ENCODE measurements around the gene SERPINF1.

GRCh38 chr17:1456370-1456750, 328 bp upstream of the CRK start:
- PRO-cap, result bidirectional peak, plus-strand start at chr17:1456458, minus-strand start at chr17:1456267
- RAMPAGE, long total RNA, 2 experiments, result no peak in any of the 2 experiments

GRCh38 chr17:1487798-1488935, 4.3 kb downstream of the MYO1C start:
- PRO-cap, result bidirectional peak, plus-strand start at chr17:1488177, minus-strand start at chr17:1488071; bidirectional peak, plus-strand start at chr17:1488489, minus-strand start at chr17:1488483
- RAMPAGE, long total RNA, 2 experiments, result no peak in any of the 2 experiments

- PRO-cap, result no peak
- RAMPAGE, long total RNA, 2 experiments, result no peak in any of the 2 experiments
Measured at GRCh38 chr17:1488936-1489410, 3.5 kb downstream of the MYO1C start.

DNA sequence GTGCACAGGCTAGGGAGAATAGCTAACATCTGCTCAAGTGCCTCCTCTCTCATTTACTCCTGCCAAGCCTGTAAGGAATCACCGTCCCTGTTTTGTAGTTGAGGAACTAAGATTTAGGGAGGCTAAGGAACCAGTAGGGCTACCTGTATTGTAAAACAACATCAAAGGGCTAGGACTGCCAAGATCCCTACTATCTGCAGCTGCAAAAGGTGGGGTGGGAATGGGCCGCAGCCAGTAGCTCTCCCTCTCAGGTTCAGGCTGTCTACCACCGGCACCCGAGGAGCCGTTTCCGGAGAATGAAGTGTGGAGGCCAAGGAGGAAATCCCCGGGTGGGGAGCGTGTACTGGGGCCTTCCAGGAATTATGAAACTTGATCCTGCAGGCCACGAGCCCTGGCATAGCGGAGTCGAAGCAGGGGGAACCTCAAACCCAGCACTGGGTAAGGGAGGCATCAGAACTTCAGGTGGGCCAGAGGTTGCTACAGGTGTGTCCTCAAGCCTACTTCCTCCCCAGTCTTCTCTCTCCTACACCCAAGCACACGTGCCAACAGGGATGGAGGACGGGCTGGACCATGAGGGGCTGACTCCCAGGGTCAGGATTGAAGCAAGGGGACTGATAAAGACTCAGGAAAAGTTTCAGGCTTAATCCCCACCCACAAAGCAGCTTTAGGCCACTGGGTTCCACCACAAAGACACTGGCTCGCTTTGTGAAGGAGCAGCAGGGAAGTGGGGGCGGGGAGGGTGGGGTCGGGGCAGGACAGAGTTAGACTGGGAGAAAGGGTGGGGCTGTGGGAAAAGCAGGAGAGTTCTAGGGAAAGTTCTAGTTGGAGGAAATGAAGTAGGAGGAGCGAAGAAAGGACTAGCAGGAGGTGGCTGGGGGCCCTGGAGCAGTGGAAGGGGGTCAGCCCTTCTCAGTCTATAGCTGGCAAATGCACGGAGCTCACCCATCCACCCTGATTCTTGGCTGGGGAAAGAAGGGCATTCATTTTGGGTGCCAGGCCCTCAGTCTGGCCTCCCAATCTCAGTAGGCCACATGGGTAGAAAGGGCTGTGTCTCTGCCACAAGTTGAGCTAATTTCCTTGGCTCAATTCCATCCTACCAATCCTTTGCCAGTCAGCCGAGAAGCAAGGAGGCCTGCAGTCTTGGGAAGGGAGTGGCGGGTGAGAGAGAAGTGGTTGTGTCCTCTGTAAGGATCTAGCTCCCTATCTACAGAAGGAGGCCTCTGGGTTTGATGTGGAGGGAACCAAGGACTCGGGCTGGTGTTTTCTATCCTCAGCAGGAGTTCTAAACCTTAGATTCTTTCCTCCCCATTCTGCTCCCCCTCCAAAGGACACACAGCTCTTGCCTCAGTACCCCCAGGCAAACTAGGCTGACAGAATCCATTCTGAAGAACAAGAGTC, 4.8 kb downstream of the INPP5K start:
- PRO-cap, result unidirectional peak, plus-strand start at position 1,137 of the sequence
- RAMPAGE, long total RNA, 2 experiments, result no peak in any of the 2 experiments

GRCh38 chr17:1515185-1516393, 823 bp downstream of the INPP5K start:
- PRO-cap, result unidirectional peak, plus-strand start at chr17:1515886
- RAMPAGE, long total RNA, 2 experiments, result no peak in any of the 2 experiments

GRCh38 chr17:1526966-1527187, 10.5 kb upstream of the INPP5K start:
- PRO-cap, result no peak
- RAMPAGE, long total RNA, 2 experiments, result no peak in any of the 2 experiments

DNA sequence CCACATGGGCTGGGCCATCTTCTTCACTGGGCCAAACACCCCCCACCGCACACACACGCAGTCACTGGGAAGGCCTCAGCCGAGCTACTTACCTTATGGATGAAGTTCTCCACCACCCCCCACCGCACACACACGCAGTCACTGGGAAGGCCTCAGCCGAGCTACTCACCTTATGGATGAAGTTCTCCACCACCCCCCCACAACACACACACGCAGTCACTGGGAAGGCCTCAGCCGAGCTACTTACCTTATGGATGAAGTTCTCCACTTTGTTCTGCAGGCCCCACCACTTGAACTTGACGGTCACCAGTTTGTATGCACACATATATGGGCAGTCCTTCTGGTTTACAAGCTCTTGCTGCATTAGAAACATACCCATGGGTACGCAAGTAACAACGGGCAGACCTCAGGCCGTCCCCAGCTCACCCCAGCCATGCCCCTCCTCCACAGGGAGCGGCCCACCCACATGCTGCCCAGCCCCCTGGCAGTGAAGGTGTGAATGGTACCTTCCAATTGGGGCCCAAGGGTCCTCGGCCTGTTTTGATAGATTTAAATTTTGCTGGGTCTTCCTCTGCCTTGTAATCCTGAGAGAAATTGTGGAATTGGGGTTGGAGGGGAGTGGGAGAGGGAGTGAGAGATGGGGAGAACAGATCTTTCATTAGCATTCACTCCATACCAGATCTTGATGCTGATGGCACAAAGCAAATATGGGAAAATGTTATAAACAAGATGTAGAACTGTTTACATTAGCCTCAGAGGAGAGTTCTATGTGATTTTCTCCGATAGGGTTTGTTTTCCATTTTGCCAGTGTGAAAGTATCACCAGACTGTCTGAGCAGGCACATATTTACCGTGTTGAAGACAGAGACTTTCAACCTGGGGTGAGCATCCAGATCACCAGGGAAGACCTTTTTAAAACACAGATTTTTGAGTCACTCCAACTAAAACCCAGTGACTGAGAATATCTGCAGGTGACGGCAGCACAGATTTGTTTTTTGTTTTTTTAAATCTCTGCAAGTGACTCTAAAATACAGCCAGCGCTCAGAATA, 18.8 kb upstream of the INPP5K start:
- PRO-cap, result no peak
- RAMPAGE, long total RNA, 2 experiments, result start-site peak on the minus strand in 1 of 2 experiments, centred at position 311 of the sequence, 24 reads per replicate

DNA sequence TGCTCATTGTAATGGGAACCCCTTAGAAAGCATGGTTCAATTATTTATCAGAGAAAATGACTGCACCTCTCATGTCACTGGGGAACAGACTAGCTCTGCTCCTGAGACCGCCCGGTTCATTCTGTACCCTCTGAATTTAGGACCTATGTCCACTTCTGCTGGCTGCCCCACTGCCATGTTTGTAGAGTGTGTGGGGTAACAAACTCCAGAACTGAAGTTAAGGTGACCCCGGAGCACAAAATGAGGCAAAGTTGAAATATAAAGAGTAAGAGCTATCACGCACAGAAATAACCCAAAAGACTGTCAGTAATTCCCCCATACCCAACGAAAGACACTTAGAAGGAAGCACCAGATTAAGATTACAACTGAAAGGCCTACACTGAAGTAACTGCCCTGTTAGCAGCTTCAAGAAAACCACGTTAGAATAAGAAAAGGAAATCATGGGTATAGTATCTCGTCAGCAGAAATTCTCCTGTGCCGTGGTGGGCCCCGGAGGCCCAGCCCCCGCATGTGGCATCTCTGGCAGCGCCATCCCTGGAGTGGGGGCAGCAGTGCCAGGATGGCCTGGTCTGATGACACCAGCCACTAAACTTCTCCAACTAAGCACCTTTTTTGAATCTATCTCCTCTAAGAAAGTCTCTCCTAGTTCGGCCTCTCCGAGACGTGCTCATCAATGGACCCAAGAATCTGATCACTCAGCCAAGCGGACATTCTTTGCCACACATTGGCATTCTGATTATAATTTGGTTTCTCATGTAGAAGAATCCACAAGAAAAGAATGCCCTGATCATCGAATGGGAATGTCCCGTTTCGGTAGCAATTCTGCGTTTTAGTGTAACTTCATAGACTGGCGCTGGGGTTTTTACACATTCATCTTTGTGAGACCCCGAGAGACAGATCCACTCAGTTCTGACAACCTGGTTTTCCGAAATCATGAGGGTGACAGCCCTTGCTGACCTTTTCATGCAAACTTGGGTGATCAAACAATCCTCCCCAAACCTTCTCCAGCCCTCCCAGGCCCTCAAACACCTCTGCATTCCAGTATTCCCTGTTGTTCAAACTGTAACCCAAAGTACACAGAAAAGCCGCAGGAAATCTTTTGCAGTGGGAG, 18.7 kb downstream of the PITPNA start:
- PRO-cap, result no peak
- RAMPAGE, long total RNA, 2 experiments, result no peak in any of the 2 experiments

DNA sequence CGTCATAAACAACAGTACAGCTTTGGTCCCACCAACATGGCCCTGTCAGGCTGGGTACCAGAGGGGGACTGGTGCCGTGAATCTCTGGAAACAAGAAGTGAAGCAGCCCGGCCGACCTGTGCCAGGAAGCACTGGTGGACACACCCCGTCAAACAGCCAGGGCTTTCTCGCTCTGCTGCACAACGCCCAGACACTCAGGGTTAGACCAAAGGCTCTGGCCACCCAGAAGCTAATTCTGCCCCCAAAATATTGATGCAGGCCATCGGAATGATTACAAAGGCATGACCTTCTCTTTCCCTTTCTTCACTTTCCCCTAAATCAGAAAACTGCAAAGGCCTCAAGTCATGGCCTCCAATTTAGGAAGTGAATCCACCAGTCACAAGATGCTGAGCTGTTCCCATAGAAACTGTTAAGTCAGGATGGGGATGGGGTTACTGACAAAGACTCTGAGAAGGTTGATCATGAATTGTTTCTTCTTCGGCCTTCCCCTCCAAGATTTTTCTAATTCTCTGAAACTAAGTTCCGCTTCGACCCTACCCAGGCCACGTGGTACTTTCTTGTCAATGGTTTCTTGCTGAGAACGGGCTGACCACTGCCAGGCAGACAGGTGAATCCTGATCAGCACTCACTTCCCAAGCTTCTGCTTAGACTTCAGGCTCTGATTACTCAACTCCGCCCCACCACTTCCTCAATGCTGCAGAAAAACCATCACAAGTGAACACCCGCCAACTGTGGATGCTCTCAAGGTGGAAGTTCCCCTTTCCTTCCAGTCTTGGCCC, 6.7 kb downstream of the PITPNA start:
- PRO-cap, result no peak
- RAMPAGE, long total RNA, 2 experiments, result no peak in any of the 2 experiments

GRCh38 chr17:1560071-1560966, 2.3 kb downstream of the PITPNA start:
- PRO-cap, result unidirectional peak, plus-strand start at chr17:1560263
- RAMPAGE, long total RNA, 2 experiments, result no peak in any of the 2 experiments

GRCh38 chr17:1561591-1562176, 908 bp downstream of the PITPNA start:
- PRO-cap, result no peak
- RAMPAGE, long total RNA, 2 experiments, result no peak in any of the 2 experiments

- PRO-cap, result bidirectional peak, plus-strand start at chr17:1577461, minus-strand start at chr17:1577362
- RAMPAGE, long total RNA, 2 experiments, result no peak in any of the 2 experiments
Measured at GRCh38 chr17:1577105-1578006, 14.8 kb upstream of the PITPNA start.

GRCh38 chr17:1606942-1607905, 21.4 kb downstream of the SLC43A2 start:
- PRO-cap, result no peak
- RAMPAGE, long total RNA, 2 experiments, result no peak in any of the 2 experiments

- PRO-cap, result unidirectional peak, plus-strand start at chr17:1627379
- RAMPAGE, long total RNA, 2 experiments, result no peak in any of the 2 experiments
Measured at GRCh38 chr17:1627134-1628089, 1.2 kb downstream of the SLC43A2 start.

DNA sequence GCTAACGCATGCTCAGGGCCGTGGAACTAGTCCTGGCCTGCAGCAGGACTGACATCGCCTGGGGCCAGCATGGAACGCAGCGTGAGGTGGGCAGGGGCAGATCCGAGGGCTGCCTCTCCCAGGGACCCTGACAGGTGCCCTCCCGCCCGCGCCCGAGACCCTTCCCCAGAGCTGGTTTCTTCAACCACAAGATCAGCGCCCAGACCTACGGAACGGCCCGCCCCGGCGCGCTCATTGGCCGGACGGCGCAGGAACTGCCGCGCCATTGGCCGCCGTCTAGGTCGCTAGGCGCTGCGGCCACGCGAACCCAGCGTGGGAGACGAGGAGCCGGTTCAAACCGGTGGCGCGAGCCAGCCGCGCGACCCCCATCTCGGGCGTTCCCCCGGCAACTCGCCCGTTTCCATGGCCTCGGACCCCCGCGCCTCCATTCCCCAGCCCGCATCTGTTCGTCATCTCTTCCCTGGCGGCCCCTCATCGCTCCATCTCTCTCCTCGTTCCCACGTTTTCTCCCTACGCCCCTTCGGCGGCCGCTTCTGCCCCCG, 353 bp downstream of the SLC43A2 start:
- PRO-cap, result bidirectional peak, plus-strand start at position 313 of the sequence, minus-strand start at position 207 of the sequence
- RAMPAGE, long total RNA, 2 experiments, result start-site peak on the minus strand in 1 of 2 experiments, centred at position 65 of the sequence, 6 reads per replicate

- PRO-cap, result no peak
- RAMPAGE, long total RNA, 2 experiments, result no peak in any of the 2 experiments
Measured at GRCh38 chr17:1634547-1635497, 6.2 kb upstream of the SLC43A2 start.

GRCh38 chr17:1649088-1649758, 443 bp downstream of the RILP start:
- PRO-cap, result bidirectional peak, plus-strand start at chr17:1649236, minus-strand start at chr17:1648995; unidirectional peak, plus-strand start at chr17:1649644
- RAMPAGE, long total RNA, 2 experiments, result no peak in any of the 2 experiments

- PRO-cap, result bidirectional peak, plus-strand start at chr17:1754932, minus-strand start at chr17:1754752
- RAMPAGE, long total RNA, 2 experiments, result no peak in any of the 2 experiments
Measured at GRCh38 chr17:1754651-1755505, 7.0 kb upstream of the SERPINF1 start.

DNA sequence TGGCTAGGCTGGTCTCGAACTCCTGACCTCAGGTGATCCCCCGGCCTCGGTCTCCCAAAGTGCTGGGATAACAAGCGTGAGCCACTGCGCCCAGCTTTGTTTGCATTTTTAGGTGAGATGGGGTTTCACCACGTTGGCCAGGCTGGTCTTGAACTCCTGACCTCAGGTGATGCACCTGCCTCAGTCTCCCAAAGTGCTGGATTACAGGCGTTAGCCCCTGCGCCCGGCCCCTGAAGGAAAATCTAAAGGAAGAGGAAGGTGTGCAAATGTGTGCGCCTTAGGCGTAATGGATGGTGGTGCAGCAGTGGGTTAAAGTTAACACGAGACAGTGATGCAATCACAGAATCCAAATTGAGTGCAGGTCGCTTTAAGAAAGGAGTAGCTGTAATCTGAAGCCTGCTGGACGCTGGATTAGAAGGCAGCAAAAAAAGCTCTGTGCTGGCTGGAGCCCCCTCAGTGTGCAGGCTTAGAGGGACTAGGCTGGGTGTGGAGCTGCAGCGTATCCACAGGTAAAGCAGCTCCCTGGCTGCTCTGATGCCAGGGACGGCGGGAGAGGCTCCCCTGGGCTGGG, at the start of gene SERPINF1:
SERPINF1 (plus strand) TSS at position 456 of the 571 bp plus-strand sequence.
- PRO-cap, result unidirectional peak, plus-strand start at position 456 of the sequence
- RAMPAGE, long total RNA, 2 experiments, result start-site peak on the plus strand in 2 of 2 experiments, centred at position 445 of the sequence, 63 to 2,405 reads per replicate

DNA sequence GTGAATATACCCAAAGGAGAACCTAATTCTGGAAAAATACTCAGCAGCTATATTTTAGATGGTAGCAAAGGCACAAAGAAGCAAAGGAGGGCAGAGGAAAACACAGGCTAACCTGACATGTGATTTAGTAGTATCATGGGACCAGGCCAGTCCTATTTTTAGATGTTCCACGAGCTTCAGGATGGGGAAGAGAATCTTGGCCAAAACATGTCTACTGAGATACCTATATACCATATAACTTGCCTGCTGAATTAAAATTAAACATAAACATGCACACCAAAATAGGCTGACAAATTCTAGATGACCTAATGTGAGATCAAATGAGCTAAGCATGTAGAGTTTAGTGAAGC, 32.9 kb downstream of the SMYD4 start:
- PRO-cap, result no peak
- RAMPAGE, long total RNA, 2 experiments, result no peak in any of the 2 experiments